ENCODE results near the gene HCFC1.

DNA sequence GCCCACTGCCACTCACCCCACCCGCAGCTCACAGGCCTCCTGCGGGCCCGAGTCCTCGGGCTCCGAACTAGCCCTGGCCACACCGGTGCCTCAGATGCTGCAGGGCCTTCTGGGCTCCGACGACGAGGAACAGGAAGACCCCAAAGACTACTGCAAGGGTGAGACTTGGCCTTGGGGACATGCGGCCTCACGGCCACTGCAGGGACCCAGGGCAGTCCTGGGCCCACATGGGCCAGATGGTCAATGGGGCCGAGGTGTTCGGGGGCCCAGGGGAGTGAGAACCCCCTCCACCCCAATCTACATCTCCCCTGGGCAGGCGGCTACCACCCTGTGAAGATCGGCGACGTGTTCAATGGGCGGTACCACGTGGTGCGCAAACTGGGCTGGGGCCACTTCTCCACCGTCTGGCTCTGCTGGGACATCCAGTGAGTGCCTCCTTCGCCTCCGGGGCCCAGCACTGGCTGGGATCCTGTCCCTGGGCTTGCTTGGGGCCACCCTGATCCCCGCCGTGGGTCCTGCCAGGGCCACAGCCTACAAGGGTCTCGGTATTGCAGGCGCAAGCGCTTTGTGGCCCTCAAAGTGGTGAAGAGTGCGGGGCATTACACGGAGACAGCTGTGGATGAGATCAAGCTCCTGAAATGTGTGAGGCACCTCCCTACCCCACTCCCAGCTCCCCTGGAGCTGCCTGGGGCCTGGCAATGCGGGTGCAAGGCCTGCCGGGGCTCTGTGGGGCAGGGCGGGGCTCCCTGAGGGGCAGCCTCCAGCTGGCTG, 533 bp downstream of the SRPK3 start:
- RRBS = 31% methylated on average over 3 of the region's 33 CpGs

DNA sequence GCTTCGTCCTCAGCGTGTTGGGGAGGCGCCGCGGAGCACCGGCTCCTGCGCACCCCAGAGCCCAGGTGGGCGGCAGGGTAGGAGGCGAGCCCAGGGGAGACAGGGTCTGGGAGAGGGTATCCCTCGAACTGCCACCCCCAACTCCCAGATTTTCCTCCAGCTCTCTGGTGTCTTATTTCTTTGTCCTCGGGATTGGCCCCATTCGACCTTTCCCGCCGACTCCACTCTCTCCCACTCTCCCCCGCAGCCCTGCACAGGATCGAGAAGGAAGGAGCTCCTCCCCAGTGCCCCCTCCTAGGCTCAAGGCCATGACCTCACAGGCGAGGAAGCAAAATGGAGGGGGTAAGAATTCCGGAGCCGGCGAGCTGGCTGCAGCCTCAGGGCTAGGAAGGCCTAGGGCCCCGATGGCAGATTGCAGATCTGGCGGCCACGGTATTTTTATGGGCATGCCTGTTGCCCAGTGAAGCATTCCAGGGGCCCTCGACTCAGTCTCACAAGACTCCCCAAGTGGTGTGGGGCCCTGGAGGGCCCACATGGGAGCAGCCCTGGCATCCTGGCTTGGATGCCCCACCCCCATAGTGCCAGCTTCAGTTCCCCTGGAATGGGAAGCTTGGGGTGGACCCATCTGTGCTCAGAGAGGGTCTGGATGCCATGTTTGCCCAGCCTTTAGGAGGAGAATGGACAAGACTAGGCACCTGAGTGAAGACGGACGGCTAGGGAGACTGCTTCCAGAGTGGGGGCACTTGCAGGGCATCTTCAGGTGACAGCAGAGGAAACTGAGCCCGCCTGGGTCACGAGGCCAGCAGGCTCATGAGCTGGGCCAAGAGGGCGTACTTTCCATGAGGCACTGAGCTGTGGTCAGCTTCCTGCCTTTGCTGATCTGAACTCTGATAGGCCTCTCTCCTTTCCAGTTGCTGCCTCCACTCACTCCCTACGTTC, 1.0 kb upstream of the L1CAM start:
- RRBS = 60% methylated on average over 5 of the region's 30 CpGs

- RRBS = 18% methylated on average over 4 of the region's 7 CpGs
These were observed 977 bp upstream of the AVPR2 start for GRCh38 chrX:153903555-153903837.

DNA sequence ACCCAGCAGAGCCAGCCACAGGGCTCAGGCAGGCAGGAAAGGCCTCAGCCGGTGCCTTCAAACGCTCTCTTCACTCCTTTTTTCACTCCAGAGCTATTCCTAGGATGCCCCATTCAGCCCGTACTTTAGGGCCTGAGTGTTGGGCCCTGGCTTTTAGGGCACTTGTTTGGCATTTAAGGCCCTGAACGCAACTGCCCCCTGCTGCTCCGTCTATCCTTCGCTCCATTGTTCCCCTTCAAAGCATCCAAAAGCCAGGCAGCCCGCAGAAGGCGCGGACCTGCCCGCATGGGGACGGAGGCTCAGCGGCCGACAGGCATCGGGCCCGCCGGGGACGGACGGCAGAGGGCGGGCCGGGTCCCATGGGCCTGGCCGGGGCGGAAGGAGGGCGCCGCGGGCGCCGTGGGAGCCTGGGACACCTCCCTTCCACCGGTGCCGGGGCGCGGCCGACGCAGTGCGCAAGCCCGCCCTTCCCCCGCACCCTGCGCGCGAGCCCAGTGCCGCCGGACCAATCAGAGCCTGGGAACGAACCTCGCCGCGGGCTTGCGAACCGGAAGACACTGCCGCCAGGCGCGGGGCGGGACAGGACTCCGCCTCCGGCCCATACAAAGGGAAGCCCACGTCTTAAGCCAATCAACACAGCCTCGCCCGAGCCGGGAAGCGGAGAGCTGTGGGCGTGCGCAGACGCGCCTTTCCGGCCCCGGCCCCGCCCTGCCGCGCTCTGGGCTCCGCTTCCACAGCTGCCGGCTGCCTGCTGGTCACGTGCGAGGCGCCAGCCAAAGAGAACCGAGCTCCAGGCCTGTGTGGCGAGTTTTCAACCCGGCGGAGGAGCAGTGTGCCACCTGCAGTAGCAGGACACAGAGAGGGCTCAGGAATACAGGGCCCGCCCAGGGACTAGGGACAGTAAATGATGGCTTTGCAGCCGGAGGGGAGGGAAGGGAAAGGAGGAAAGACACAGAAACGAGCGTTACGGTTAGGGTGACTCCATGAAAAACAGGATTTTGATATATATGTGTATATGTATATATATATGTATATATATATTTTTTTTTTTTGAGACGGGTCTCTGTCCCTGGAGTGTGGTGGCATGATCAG, 2.1 kb upstream of the ARHGAP4 start:
- RRBS = 10% methylated on average over 57 of the region's 82 CpGs

DNA sequence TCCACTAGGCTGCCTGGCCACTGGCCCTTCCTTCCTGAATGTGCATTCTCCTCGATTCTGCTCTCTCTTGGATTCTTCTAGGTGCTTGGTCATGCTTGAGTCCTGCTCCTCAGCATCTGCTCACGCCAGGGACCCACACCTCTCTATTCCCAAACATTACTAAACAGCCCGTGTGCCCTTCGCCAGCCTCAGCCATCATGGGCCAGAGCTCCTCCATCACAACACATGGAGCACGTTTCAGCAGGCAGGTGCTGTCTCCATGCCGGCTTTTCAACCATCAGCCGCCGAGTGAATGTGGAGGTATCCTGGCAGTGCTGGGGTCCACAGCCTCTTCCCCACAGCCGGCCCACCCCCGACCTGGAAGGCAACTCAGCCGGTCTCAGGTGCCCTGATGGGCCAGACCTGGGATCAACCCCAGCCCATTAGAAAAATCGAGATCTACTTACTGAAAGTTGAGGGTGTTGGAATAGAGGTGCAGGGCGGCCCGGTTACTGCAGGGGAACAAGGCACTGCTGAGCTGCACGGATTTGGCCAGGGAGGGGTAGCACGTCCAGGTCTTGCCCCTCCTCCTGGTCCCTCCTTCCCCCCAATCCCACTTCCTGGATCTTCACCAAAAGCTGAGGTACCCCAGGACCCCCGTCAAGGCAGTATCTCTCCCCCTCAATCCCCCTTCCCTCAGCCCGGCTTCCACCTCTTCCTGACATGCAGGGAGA, 3.1 kb downstream of the NAA10 start:
- RRBS = 47% methylated on average over 5 of the region's 18 CpGs

DNA sequence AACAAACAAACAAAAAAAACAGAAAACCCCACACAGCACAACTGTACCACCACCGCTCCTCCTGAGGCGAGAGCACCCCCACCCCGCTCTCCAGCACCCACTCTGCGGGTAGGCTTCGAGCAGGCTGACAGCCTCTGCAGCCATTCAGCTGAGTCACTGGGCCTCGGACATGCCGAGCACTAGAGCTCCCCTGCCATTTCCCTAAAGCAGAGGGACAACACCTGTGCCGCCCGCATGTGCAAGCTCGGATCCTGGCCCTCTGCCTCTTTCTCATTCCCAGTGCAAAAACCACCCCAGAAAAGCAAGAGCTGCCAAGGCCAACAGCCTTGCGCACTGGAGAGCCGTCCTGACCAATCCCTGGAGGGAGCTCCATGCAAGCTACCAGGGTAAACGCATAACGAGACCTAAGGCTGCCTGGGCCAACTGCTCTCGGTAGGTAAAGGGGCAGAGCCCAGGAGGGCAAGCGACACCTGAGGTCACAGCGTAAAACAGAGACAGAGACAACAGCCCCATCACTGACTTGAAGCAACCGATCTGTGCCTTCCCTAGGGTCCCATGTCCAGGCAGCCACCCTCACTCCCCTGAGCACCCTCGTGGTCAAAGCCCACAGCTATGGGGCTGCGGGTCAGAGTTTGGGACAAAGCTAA, 5.3 kb downstream of the HCFC1 start:
- RRBS = no CpG with 5 or more reads among the region's 20 CpGs

DNA sequence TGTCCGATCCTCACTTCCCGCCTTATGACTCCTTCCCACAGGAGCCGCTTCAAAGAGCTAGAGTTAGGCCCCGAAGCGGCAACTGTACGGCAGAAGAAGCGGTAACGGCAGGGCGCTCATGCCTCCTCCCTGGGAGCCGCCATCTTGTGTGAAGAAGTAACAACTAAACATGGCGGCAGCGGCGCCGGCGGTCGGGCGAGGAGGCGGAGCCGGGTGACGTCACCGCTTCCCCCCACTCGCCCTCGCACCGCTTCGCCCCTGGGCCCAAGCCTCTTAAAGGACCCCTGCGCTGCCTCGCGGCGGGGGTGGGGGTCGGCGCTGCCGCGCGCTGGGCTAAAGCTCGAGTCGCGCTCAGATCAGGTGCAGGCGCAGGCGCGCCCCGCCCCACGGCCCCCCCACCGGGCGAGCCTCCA, at the start of gene HCFC1:
HCFC1 (minus strand) TSS at position 150 of the 413 bp plus-strand sequence.
- RRBS = 4% methylated on average over 2 of the region's 44 CpGs

GRCh38 chrX:154012696-154012833, 7.1 kb downstream of the IRAK1 start:
- RRBS = no CpG with 5 or more reads among the region's 1 CpG

GRCh38 chrX:154012834-154014019, 6.5 kb downstream of the IRAK1 start:
- RRBS = 14% methylated on average over 5 of the region's 37 CpGs

DNA sequence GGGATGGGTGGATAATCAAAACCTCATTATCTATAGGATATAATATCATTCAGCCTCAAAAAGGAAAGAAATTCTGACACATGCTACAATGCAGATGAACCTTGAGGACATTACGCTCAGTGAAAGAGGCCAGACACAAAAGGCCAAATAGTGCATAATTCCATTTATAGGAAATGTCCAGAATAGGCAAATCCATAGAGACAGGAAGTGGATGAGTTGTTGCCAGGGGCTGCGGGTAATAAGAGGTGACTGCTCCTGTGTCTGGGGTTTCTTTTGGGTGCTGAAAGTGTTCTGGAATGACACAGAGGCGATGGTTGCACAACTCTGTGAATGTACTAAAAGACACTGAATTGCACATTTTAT, 23.2 kb upstream of the IRAK1 start:
- RRBS = no CpG with 5 or more reads among the region's 3 CpGs

DNA sequence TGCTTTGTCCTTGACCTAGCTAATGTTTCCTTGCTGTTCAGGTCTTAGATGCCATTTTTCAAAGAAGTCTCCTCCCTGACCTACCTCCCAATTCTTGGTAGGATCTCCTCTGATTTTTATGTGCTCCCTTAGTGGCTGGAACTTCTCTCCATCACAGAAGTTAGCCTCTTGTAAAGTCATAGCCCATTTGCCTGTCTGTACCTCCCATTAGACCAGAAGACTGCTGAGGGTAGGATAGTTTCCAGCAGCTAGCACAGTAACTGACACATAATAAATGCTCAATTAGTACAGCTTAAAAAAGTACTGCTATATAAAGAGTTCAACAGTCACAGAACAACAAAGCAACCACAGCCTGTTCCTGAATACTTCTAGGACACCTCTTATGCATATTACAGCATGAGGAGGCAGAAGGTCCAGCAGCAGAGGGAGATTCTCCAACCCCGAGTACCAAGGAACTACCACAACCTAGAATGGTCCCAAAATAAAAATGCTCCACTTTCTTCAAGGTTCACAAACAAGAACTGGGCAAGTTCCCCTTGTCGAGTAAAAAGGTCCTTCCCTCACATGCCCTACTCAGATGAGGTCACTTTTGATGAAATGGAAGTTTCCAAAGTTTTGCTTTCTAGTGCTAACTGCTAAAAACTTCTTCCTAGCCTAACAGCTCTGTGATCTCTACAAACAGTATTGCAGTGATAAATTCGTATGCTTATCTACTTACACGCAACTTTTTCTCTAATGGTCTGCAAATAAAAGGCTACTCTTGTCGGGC, 13.0 kb downstream of the MECP2 start:
- RRBS = no CpG with 5 or more reads among the region's 5 CpGs

DNA sequence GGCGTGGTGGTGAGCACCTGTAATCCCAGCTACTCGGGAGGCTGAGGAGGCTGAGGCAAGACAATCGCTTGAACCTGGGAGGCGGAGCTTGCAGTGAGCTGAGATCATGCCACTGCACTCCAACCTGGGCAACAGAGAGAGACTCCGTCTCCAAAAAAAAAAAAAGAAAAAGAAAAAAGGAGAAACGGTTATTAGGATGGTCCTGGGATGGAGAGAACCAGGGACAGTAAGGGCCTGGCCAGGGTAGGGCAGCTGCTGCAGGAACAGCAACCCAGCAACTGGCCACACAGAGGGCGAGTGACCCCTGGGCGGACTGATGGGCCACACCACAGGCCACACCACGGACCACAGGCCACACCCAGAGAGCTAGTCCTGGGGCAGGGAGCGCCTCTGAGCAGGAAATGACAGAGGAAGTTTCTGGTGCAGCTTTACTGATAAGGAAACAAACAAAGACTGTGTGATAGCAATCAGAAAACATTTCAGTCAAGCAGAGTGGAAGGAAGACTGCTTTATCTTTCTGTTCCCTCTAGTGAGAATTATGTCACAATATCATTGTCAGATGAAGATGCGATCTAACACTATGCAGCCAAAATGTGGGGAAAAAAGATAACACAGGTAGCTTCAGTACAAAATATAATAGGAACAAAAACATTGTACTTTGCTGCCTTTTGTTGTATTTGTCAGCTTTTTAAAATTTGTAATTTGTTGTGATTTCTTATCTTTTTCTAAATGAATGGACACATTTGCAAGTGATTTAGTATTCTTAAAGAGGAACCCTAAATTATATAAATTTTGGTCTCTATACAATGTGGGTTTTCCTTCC, 20.2 kb upstream of the OPN1LW start:
- RRBS = no CpG with 5 or more reads among the region's 11 CpGs

DNA sequence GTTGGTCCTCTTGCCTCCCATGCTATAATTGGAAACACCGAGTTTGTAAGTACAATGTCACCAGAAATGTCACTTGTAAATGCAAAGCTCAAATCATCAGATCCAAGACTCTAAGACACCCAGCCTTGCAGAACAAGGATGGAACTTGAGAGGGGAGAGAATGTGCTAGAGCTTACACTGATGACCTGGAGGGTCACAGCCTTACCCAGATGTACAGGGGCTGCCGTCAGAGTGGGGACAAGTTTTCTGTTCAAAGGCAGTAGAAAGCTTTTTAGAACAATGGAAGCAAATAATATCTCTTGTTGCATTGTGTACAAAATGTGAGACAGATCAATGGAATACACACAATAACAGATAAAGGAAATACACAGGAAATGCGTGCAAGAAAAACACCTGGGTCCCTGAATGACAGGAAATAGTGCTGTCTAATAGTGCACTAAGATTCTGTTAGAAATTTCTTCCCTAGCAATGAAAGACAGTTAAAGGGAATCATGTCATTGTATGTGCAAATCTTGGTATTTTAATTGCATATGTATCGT, 8.2 kb upstream of the OPN1LW start:
- RRBS = no CpG with 5 or more reads among the region's 4 CpGs

DNA sequence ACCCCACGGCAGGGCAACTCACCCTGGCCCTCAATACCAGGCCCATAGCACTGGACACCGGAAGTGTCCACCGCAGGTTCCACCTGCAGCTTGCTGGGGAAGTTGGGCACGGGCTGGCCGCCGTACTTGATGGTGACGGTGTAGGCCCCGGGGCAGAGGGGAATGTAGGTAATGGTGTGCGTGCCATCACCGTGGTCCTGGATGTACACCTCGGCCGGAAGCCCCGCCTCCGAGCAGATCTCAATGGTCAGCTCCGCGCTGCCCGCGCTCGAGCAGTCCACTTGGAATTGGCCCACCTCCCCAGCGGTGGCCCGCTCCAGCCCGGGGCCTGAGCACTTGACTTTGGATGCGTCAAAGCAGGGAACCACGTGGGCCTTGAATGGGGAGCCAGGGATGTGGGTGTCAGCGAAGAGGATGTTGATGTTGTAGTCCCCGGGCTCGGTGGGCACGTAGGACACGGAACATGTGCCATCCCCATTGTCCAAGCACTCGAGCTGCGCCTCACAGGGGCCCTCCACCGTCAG, 14.4 kb downstream of the FLNA start:
- RRBS = 62% methylated on average over 13 of the region's 32 CpGs

- RRBS = no CpG with 5 or more reads among the region's 14 CpGs
These were observed 4.9 kb downstream of the FLNA start for GRCh38 chrX:154369303-154370247.

- RRBS = 24% methylated on average over 20 of the region's 31 CpGs
These were observed 609 bp downstream of the TAFAZZIN start for GRCh38 chrX:154411917-154412378.

DNA sequence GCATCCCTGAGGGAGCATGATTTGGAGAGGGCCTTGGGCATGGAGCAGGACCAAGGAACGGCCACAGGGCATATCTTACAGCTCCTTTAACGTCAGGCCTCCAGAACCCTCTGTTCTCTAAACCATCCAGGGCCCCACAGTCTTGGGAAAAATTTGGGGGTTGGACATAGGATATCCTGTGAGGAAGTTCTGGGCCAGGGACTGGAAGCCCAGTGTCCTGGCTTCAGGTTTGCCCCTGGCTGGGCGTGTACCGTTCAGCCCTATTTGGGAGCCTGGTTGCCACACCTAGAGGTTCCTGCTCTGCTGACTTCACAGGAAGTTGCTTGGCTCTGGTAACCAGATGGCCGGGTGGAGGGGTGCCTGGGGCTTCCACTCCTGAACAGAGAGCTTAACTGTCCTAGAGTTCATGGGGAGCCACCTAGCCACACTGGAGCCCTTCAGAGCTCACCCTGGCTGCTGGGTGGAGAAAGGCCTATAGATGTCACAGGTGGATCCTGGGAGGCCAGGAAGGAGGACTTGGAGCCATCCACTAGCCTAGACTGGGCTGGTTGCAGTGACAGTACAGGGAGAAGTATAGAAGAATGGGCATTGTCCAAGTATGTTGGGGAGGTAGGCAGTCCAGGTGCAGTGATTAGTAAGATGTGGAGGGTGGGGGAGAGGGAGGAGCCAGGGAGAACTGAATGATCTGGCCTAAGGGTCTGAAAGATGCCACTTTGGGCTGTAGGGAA, 1.2 kb downstream of the TAFAZZIN start:
- RRBS = no CpG with 5 or more reads among the region's 5 CpGs

DNA sequence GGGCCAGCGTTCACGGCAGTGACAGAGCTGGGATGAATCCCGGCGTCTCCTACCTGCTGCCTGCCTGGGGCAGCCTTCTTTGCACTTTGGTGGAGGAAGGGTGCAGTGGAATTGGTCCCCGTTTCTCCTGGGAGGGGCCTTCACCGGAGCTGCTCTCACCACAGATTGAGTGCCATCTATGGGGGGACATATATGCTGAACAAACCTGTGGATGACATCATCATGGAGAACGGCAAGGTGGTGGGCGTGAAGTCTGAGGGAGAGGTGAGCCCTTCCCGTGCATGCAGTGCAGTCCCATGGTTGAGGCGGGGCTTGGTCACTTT, 3.0 kb upstream of the FAM50A start:
- RRBS = 70% methylated on average over 4 of the region's 10 CpGs

GRCh38 chrX:154459734-154460828, 2.0 kb downstream of the PLXNA3 start:
- RRBS = no CpG with 5 or more reads among the region's 52 CpGs

- RRBS = no CpG with 5 or more reads among the region's 8 CpGs
These were observed 4.6 kb downstream of the FAM3A start for GRCh38 chrX:154511408-154511851.